Tongue (tissue), 2 donors: ENCODE measurements around a stretch of chr3.

DNA sequence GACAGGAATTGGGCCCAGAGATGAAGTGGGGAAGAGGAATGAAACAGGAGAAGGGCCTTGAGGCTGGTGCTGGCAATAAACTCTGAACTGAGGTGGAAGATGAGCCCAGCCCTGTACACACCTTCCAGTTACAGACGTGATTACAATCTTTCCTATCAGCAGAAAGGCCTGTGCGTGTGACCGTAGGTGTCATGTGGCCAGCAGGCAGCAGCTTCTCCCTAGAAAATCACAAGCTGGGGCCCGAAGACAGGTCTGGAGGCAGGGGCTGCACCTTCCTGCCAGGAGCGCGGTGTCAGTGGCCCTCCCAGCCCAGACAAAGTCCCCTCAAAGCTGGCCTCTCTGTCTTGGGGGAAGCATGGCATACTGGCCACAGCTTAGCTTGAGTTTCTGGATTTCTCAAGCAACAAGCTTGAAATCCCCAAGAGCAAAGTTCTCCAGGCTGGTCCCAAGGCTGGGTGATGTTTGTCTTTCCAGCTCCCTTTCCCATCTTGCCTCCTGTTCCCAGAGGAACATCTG, 16.7 kb upstream of the PIGZ start:
- RAMPAGE, long total RNA, result no peak

DNA sequence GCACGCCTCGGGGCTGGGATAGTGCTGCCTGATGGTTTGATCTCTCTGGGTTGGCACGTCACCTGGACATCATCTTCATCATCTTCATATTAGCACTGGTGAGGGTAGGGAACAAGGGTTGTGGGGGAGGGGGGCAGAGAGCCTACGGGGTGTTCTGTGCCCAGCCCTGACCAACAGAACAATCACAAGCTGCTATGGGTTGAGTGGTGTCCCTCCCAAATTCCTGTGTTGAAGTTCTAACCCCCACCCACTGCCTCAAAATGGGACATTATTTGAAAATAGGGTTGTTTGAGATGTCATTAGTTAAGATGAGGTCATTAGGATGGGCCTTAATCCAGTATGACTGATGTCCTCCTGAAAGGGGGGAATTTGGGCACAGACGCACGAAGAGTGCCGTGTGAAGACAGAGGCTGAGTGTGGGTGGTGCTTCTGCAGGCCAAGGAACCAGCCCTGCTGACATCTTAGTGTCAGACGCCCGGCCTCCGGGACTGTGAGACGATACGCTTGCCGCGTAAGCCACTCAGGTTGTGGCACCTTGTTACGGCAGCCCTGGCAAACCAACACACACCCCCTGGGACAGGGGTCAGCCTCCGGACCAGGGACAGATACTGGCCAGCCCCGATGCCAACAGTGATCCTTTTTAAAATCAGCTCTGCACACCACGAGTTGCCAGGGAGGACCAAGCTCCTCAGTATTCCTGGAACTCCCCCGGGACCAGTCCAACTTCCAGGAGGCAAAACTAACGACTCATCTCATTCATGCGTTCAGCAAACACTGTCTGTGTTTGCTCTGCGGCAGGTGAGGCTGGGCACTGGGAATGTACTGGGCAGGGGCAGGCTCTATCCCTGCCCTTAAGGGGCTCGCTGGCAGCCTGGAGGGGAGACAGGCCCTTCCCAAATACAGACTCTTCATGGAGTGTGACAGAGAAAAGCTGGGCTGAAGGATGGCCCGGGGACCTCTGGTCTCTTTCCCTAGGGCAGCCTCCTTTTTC, 21.1 kb upstream of the PIGZ start:
- RAMPAGE, long total RNA, result no peak

DNA sequence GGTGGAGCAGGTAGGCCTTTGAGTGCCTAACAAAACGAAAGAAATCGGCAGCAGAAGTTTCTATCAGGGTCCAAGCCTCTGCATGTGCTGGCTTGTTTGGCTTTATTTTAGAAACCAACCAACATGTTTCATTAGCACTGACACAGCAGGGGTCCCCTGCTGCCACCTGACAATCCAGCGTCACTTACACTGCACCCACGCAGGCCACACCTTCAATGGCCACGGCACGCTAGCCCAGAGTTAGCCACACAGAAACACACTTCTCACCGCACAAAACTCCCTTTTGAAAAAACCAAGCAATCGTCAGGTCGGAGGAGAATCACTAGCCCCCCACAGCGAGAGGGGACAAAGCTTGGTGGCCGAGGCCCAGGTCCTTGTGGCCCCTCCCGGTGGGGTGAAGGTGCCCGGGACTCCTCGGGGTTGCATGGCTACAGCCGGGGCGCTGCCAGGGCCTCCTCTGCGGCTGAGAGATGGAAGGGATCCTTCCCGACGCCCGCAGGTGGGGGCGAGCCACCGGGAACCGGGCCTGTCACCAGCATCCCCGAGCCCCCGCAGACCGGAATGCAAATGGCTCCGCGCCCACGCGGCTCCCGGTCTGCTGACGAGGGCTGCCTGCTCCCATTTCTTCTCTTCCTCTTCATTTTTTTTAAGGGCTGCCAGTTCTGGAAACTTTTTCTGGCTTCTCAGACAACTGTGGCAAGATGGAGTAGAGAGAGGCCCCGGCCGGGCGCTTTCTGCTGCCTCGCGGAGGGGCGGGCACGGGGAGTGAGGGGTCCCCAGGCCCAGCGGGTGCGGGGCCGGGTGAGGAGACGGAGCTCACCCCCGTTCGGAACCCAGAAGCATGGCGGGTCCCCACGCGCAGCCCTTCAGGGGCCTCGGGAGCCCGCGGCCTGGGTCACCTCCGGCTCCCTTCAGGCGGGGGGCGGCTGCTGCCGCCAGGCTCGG, 27.7 kb downstream of the MELTF start:
- RAMPAGE, long total RNA, result no peak

DNA sequence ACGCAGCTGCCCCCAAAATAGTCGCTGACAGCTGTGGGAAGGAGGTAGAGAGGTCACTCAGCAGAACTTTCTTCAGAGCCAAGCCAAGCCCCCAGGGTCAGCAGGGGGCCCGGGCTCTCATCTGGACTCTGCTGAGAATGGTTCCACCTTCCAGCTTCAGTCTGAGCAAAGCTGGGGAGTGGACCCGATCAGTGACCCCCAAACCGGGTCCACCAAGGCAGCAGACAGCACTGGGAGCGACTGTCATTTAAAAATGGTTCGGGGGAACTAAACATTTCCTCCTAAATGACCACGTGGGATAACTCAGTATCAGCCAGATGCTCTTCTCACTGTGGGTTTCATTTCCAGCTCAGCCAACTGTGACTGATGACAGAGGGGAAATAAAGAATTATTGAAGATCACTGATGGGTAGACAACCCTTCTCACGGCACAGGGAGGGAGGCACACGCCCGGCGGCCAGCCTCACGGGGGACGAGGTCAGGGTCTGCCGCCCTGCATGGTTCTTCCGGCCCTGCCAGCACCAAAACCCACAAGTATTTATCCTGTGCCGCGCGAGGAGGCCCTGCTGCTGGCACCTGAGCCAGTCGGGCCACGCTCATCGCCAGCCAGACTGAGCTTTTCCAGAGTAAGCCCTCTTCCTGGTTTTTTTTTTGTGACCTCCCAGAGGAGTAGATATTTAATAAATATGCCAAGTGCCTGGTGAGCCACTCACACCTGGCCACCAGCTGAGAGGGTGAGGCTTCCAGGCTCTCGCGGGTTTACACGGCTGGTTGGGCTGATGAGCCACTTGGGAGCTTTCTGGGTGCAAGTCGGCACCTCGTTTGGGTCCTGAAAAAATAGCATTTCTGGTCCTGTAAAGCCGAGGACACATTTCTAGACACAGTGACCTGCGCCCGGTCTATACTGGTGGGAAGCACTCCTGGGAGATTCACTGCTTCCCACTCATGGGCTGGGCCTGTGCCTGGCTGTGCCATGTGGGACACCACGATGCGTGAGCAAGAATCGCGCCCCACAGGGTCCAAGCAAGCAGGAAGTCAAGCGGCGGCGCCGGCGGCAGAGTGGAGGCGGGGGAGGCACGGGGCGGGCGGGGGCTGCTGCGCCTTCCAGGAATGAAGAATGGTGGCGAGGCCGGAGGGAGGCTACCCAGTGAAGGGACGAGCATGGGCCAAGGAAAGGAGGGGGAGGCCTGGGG, 6.1 kb downstream of the MELTF start:
- RAMPAGE, long total RNA, result no peak

GRCh38 chr3:197161635-197162165, 132.1 kb upstream of the MELTF start:
- RAMPAGE, long total RNA, result no peak

DNA sequence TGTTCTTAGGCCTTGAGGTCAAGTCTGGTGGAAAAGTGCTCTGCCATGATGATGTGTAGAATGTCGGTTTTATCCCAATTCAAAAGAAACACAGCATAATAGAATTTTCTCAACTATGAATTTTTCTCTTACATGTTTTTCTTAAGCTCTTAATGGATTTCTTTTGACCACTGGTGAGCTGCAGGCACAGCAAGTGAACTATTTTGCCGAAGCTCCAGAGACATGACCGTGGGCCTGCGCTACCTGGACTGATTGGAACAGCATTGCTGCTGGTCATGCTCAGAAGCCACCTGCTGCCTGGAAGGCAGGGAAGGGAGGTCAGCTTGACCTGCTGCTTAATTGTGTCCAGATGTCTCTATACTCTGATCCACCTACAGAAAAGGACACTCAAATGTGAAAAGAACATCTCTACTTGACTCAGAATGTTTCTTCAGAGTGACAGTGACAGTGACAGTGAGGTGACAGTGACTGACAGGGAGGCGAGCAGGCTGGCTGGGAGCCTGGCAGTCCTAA, 54.5 kb upstream of the DLG1 start:
- RAMPAGE, long total RNA, result no peak

- RAMPAGE, long total RNA, result no peak
Measured at GRCh38 chr3:197520434-197521521, 35.0 kb downstream of the BDH1 start.

DNA sequence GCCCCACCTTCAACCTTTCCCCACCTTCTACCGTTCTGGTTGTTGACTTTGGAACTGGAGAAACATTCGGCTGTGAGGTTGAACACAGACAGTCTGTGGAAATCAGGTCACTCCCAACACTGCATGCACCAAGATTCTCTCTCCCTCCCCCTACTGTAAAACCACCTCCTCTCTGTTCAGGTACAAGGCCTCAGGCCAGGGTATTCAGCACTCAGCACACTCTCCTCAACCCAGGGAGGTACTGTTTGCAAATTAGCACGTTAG, 4.0 kb upstream of the BDH1 start:
- RAMPAGE, long total RNA, result no peak

DNA sequence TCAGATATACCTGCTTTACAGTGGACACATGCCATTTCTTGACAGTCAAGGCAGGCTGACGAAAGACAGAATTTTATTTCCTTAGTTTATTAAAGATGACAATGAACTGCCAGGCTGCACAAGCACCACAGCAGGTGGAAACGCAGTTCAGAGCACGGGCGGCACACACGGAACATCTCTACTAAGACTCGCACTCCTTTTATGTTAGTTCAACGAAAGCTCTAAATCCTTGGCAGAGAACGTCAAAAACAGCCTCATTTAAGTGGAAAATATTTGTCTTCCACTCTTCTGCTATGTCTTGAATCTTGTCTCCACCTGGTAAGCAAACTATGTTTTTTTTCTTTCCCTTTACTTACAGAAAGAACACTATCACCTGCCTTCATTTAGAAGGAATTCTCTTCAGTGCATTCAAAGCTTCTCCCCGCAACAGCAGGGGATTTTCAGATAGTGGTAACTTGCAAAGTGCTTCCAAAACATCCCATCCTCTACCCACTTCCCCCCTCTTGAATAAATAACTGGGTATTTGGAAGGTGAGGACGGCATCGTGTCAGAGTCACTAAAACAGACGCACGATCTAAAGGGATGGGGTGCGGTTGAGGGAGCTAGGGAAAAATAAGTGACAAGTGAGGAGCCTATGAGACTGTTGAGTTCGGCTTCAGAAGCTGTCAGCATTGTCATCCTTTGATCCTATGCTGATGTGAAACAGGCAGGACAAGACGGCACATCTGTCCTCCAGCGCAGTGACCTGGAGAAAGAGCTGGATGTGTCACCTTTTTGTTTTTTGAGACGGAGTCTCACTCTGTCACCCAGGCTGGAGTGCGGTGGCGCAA, 64.6 kb downstream of the RUBCN start:
- RAMPAGE, long total RNA, result no peak

GRCh38 chr3:197734533-197735326, 2.0 kb downstream of the RUBCN start:
- RAMPAGE, long total RNA, result no peak

- RAMPAGE, long total RNA, result no peak
Measured at GRCh38 chr3:197790284-197790734, 745 bp upstream of the LRCH3 start.

DNA sequence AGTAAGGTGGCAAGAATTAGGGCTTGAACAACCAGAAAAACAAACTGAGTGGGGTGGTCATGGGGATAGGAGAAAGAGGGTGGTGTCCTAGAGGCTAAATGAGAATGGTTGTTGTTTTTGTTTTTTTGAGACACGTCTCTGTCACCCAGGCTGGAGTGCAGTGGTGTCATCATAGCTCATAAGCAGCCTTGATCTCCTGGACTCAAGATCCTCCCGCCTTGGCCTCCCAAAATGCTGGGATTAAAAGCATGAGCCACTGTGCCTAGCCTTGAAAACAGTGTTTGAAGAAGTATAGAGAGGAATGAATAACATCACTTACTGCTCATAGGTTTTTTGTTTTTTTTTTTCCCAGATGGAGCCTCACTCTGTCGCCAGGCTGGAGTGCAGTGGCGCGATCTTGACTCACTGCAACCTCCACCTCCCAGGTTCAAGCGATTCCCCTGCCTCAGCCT, 53.3 kb downstream of the LRCH3 start:
- RAMPAGE, long total RNA, result no peak

DNA sequence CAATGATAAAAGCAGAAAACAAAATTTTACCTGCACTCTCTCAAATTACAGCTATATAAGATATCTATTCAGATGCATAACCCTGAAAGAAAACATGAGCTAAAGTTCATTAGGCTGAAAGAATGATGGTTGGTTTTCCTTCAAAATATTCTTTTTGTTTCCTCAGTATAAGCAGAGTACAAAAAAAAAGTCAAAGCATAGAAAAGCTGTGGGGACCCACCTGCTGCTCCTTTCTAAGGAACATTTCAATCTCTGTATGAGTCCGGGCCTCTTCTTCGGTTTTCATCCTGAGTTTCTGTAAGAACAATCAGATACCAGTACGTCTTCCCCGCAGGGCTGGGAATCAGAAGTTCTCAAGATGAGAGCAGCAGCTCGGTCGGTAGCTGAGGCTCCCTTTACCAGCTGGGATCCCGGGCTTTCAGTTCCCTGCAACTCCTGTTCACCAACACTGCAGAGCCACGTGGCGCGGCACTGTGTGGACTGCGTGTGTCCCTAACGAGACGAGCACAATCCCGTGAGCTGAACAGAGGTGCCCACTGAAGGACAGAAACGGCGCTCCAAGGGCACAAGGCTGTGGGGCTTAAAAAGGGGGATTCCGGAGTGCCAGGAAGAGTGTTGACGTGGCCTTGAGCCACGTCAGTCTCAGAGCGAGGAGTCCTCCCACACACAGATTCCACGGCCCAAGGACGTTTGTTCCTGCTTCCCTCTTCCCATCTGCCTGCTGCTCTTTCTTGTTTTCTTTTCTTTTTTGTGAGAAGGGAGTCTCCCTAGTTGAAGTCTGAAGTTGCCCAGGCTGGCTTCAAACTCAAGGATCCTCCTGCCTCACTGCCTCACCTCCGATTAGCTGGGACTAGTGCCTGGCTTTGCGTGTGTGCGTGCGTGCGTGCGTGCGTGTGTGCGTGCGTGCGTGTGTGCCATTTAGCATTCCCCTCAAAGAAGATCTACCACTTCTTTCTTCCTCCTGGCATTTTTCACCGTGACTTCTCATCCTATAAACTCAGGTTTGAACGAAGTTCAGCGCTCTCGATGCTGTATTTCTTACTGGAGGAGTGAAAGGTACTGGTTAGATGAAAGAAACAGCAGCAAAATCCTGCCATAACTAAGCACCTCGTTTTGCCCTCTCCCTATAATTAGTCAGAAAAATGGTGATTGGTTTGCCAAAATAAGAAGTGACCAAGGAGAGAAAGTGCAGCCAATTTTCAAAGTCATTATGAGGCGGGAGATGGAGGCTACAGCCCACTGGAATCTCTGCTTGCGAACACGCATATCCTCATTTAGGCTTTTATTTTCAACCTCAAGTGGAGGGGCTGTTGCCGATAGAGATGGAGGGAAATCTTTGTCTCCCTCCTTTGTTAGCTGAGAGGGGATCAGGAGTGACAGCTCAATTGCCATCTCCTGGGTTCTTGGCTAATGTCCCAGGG, 37.0 kb upstream of the RPL35A start:
- RAMPAGE, long total RNA, result no peak

DNA sequence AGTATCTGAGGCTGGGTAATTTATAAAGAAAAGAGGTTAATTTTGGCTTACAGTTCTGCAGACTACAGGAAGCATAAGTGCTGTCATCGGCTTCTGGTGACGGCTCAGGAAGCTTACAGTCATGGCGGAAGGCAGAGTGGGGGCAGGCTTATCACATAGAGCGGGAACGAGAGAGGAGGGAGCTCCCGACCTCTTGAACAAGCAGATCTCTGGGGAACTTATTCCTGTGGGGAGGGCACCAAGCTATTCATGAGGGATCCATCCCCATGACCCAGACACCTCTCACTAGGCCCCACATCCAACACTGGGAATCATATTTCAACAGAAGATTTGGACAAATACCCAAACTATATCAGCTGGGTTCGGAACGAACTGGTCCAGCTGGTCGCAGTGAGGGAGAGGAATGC, 72.5 kb downstream of the LMLN start:
- RAMPAGE, long total RNA, result no peak

GRCh38 chr3:198153014-198153571, 193.1 kb downstream of the LMLN start:
- RAMPAGE, long total RNA, result no peak

DNA sequence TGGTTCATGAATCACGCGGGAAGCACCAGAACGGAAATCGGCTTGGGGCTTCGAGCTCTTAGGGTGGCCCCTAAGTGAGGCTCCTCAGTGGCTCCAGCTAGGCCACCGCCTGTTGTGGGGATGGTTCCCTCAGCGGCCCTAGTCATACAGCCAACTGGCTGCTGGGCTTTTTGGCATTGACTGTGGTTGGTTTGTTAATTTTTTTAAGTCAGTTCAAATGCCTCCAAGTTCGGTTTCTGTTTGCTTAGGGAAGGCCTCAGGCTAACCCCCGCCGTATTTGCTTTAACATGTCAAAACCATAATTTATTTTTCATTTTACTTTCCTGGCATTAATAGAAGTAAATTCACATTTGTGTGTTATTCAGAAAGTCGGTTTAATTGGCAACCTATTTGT, 198.1 kb downstream of the LMLN start:
- RAMPAGE, long total RNA, result no peak